ENCODE measurements around a stretch of chr9.

DNA sequence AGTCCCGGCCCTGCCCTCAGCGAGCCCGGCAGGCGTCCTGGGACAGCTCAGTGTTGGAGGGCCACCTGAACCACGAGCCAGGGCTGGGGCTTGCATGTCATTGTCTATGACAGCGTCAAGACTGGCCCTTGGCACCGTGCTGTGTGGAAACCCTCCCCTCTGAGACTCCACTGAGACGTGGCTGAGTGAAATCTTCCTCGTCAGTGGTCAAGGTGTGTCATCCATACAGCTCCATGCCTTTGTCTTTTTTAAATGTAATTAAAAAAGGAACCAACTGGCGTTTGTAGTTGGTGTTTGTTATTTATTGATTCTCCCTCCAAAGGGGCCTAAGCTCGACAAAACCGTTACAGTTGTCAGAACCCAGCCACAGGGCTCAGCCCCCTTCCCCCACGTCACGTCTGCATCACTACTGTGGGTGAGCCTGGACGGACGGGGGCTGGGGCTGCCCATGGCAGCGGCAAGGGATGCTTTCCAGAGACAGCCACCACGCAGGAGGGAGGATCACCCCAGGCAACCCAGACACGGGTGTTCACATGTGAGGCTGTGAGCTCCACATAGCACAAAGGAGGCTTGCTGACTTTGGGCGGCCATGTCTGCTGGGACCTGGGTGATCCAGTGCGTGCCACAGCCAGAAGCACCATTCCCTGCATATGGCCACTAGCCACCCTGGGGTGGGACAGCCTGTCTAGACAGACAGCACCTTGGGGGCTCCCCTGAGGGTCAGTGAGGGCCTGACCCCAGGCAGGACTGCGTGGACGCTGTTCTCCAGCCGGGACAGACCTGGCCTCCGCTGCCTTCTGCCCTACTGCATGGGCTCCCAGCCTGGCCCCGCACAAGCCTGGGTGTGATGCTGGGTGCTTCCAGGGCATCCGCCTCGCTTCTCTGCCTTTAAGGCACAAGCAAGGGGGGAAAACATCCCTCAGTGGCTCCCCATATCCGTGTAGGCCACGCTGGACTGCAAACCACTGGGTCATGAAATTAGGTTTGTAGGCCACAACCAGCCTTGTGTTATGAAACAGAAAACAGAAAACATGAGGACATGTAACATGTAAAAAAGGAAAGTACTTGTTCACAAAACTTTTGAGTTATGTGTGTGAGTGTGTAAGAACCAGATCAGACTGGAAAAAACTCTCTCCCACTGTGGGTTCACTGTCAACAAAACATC is 7.2 kb downstream of the UCK1 start:
- PRO-cap, 2 experiments: no peak in any of the 2 experiments

- PRO-cap, 2 experiments: no peak in any of the 2 experiments
Measured at GRCh38 chr9:131593484-131594095, 48.3 kb downstream of the PRRT1B start.

DNA sequence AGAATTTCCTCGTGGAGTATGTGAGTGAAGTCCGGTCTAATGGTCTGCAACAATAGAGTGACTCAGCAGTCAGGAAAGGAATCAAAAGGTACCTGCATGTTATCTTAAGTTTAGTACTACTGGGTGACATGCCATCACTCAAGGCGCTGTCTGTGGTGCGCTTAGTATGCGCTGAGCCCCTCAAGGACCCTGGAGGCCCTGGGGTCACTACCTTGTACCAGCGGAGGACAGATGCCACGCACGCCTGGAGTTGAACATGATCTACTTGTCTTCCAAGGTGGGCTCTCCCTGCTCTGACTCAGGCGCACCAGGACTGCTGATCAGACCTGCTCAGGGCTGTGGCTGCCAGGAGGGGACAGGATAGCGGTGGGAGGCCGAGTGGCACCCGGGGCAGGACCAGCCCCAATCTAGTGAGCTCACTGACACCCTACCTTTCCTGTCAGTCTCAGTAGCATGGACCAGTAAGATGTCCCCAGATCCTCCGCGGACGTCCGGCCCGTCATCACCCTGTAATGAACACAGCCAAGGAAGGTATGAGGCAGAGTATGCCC is 50.6 kb downstream of the PRRT1B start:
- PRO-cap, 2 experiments: no peak in any of the 2 experiments

DNA sequence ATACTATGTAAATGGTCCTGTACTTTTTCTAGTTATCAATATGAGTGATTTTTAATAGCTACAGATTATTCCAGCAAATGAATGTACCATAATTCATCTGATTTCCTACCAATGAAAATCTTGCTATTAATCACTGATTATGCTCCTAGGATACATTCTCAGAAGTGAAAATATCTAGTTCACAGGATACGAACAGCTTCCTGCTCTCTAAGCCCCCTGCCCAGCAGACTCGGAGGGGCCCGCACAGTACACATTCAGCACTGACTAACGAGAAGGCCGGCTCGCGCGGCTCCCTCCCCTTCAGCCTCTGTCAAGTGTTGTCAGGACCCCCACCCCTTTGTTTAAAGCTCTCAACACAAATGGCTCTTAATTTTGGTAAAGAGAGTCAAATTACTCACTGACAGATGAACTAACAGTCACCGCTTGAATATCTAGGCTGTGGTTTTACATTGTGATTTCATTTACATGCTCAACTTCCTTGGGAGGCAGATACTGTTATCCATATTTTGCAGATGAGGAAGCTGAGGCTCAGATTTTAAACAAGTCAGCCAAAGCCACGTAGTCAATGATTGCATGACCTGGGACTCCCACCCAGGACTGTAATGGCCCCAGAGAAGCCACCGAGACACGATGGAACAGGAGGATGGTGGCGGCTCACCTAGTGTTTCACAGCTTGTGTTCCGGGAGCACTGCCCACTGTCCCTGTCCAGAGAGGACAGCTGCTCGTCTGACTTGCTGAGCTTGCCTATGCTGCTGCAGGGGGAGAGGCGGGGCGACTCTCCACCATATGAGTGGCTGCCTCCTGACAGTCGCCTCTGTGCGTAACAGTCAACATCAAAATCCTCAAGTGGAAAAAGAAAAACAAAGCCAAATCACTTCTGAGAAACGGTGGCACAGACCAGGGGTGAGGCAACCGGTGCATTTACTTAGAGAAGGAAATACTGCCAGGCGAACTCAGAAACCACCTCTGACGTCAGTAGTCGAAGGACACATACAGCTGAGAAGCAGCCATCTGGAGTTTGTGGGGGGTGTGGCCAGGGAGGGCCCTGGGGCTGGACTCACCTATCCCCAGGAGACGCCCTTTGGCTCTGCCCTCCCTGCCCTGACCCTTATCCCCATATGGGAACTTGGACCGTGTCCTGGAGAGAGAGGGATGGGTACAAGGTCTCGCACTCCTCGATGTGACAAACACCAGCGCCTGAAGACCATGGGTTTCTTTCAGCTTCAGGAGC is 82.3 kb downstream of the PRRT1B start:
- PRO-cap, 2 experiments: peak in 1 of 2 experiments; most common plus-strand start position 875 of the sequence (in 1); most common minus-strand start position 849 of the sequence (in 1)

- PRO-cap, 2 experiments: no peak in any of the 2 experiments
Measured at GRCh38 chr9:131661898-131662322, 78.0 kb downstream of the RAPGEF1 start.

- PRO-cap, 2 experiments: no peak in any of the 2 experiments
Measured at GRCh38 chr9:131668030-131668327, 71.9 kb downstream of the RAPGEF1 start.

- PRO-cap, 2 experiments: no peak in any of the 2 experiments
Measured at GRCh38 chr9:131678456-131679029, 61.3 kb downstream of the RAPGEF1 start.

- PRO-cap, 2 experiments: no peak in any of the 2 experiments
Measured at GRCh38 chr9:131699717-131700755, 39.8 kb downstream of the RAPGEF1 start.

- PRO-cap, 2 experiments: no peak in any of the 2 experiments
Measured at GRCh38 chr9:131704350-131704892, 35.5 kb downstream of the RAPGEF1 start.

DNA sequence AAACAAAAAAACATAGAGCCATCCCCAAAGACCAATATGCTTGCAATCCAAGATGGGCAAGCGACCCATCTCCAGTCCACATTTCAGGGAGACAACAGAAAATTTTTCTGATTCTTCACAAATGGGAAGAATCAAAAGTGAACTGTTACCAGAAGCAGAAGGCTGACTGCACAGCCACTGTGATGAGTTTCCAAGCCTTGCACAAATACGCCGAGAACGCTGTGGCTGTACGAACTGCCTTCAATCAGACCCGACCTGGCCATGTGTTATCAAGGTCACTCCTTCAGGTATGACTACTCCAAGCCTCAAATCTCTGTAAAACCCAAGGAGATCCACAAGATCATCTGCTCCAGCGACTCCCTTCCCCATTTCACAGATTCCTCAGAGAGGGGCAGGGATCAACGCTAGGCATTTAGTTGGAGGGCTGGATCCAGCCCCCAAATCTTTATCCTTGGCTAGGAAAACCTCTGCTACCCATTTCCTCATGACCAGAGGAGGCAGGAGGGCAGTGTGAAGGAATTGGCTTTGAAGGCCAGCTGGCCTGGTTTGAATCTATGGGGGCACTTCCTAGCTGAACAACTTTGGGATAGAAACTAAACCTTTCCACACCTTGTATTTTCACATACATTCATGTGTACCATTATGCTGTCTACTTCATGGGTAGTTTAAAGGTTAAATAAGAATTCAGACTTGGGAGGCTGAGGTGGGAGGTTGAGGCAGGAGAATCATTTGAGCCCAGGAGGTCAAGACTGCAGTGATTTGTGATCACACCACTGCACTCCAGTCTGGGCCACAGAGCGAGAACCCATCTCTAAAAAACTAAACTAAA is 26.7 kb downstream of the RAPGEF1 start:
- PRO-cap, 2 experiments: no peak in any of the 2 experiments

DNA sequence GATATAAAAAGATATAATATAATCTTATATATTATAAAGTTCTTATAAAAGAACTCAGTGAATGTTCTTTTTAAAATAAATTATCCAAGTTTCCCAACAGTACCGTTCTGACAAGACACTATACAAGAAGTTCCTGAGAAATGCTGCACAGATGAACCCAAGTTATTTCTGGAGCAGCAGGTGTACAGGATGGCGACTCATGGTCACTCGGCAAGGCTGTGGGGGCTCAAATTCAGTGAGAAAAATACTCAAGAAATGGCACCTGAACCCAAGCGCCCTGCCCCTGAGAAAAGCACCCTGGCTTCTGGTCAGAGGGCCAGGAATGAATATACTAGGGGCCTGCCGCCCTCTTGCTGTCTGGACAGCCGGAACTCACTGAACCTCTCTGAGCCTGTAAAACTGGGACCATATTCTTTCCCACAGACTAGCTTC is 1.6 kb downstream of the RAPGEF1 start:
- PRO-cap, 2 experiments: no peak in any of the 2 experiments

DNA sequence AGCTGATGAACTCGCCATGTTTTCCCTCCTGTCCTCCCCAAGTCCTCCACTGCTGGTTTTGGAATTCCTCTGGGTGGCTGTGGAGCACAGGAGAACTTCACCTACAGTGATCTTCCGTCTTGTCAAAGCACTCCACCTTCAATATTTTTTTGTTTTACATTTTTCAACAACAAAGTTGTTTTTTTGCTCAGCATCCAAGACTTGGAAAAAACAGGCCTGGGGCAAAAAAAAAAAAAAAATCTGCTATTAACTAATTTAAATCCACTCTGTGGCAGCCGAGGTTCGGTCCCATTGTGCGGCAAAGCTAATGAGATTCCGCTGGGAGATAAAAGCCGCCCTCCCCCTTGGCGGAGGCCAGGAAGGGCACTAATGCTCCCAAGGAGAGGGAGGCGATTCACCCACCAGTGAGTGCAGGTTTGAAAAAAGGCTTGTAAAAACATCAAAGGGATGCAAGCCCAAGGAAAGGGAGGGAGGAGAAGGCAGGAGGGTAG is 129.3 kb upstream of the RAPGEF1 start:
- PRO-cap, 2 experiments: no peak in any of the 2 experiments

DNA sequence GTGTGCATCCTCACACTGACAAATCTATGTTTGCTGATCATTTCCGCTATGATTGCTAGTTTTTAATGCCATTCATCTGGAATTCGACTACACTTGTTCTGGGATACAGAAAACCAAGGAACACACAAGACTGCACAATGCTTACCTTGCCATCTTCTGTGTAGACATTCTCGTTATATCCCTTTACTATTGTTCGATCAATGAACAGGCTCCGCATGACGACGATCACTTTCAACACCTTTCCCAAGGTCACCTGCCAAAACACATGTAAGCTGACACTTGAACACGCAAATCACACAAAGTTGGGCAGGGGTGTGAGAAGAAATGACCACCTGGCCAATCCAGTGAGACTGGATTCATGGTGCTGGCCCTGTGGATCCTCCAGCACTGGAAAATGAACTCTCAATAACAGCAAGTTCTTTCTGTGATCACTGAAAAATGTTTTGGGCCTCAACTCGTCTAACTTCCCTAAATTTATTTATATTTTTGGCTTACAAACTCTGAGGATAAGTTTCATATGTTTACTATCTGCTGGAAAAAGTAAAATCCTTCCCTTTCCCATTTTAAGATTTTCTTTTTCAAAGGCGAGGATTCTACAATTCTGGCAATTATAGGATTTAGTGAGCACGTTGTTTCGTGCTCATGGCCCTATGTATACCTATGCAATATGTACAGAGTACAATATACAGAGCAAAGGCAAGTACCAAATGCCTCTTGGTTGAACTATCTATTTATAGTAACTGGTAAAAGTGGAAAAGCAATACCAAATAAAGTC is 154.1 kb upstream of the RAPGEF1 start:
- PRO-cap, 2 experiments: no peak in any of the 2 experiments

DNA sequence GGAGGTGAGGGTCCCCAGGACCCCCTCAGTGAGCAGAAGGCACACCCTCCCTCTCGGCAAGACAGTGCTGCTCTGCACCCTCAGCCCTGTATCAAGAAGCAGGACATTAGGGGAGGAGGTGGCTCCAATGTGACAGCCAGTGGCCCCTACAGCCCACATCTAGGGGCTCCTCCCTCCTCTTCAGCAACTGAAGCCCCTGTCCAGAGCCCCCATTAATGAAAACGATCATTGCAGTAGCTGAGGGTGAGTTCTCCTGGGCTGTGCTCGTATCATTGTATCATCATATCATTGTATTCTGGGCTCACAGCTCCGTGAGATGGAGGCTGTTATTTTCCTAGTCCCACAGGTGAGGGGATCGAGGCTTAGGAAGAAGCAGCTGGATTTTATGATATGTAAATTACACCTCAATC is 71.6 kb downstream of the NTNG2 start:
- PRO-cap, 2 experiments: no peak in any of the 2 experiments

GRCh38 chr9:132295553-132296284 is 59.1 kb downstream of the SETX start:
- PRO-cap, 2 experiments: no peak in any of the 2 experiments

DNA sequence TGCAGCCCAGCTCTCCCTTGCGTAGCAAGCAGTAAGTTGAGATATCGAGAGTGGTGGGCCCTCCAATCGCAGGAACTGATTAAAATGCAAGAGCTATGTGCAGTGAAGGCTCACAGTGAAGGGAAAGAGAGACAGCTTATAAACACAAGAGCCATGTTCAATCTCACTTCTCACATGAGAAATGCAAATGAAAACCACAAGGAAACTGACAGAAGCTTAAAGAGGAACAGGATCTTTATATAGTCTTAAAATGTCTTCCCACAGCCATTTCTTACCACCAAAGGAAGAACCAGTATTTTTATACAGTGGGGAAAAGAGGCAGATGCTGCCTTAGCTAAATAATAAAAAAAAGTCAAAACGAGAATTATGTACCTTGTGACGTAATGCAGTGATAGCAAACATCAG is 24.6 kb downstream of the TTF1 start:
- PRO-cap, 2 experiments: no peak in any of the 2 experiments

GRCh38 chr9:132474164-132474777 is 64.3 kb downstream of the CFAP77 start:
- PRO-cap, 2 experiments: no peak in any of the 2 experiments

GRCh38 chr9:132744676-132745717 is 74.7 kb downstream of the GTF3C4 start:
- PRO-cap, 2 experiments: no peak in any of the 2 experiments

- PRO-cap, 2 experiments: peak in 2 of 2 experiments; most common plus-strand start chr9:132769452 (in 1); most common minus-strand start chr9:132769427 (in 2)
Measured at GRCh38 chr9:132769354-132769946, 99.2 kb downstream of the GTF3C4 start.

DNA sequence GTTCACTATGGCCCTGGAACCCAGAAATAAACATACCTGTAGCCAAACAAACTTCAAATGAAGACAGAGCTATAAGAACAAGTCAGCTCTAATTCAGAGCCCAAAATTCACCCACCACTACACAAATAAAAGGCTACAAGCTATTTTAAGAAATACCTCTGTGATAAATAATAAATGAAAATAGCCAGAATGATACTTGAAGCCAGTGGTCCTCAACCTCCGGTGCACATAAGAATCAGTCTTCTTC is 2.4 kb downstream of the TSC1 start:
- PRO-cap, 2 experiments: no peak in any of the 2 experiments